Aortic smooth muscle cell (primary cell): ENCODE measurements around the gene ZBTB33.

- RRBS, result 1% methylated on average over 17 of the region's 47 CpGs
Observed at GRCh38 chrX:119758653-119759099, 288 bp downstream of the SOWAHD start.

DNA sequence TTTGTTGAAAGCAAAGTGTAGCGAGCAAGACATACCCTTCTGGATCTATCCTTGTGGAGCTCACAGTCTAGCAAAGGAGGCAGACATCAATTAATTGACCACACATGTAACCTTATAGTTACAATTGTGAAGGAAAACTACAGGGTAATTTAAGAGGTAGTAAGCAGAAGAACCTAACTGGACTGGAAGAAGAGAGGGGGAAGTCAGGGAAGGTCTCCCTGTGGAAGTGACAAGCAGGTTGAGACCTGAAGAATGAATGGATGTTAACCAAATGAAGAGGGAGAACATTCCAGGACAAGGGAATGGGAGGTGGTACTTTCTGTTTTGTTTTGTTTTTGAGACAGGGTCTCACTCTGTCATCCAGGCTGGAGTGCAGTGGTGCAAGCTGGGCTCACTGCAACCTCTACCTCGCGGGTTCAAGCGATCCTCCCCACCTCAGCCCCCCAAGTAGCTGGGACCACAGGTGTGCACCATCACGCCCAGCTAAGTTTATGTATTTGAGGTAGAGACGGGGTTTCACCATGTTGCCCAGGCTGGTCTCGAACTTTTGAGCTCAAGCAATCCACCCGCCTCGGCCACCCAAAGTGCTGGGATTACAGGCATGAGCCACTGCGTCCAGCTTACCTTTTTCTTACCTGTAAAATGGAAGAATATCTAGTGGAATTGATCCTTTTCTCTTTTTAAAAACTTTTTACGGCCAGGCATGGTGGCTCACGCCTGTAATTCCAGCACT, 10.3 kb downstream of the RPL39 start:
- RRBS, result no CpG with 5 or more reads among the region's 12 CpGs

DNA sequence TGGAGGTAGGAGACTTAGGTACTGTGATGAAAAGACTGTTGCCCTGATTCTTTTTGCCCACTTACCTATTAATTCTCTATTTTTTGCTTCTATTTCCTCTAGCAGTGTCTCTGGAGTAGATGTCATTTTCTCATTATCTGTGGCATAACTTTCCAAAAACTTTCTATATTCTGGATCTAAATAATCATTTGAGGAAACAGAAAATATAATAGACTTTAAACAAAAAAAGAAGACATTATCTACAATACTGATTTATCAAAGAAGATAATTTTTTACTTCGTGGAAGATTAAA, 9.7 kb downstream of the UPF3B start:
- RRBS, result no CpG with 5 or more reads among the region's 1 CpG

DNA sequence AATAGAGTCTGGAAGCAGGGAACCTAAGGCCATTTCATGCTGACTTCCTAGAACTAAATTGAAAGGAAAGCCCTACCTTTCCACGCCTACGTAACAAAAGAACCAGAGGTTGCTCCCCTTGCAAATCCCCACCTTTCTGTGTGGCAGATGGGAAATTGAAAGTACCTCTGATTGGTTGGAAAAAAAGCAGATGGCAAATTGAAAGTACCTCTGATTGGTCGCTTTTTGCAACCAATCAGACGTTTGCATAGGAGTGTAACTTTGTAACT, 10.0 kb upstream of the AKAP14 start:
- RRBS, result no CpG with 5 or more reads among the region's 4 CpGs

DNA sequence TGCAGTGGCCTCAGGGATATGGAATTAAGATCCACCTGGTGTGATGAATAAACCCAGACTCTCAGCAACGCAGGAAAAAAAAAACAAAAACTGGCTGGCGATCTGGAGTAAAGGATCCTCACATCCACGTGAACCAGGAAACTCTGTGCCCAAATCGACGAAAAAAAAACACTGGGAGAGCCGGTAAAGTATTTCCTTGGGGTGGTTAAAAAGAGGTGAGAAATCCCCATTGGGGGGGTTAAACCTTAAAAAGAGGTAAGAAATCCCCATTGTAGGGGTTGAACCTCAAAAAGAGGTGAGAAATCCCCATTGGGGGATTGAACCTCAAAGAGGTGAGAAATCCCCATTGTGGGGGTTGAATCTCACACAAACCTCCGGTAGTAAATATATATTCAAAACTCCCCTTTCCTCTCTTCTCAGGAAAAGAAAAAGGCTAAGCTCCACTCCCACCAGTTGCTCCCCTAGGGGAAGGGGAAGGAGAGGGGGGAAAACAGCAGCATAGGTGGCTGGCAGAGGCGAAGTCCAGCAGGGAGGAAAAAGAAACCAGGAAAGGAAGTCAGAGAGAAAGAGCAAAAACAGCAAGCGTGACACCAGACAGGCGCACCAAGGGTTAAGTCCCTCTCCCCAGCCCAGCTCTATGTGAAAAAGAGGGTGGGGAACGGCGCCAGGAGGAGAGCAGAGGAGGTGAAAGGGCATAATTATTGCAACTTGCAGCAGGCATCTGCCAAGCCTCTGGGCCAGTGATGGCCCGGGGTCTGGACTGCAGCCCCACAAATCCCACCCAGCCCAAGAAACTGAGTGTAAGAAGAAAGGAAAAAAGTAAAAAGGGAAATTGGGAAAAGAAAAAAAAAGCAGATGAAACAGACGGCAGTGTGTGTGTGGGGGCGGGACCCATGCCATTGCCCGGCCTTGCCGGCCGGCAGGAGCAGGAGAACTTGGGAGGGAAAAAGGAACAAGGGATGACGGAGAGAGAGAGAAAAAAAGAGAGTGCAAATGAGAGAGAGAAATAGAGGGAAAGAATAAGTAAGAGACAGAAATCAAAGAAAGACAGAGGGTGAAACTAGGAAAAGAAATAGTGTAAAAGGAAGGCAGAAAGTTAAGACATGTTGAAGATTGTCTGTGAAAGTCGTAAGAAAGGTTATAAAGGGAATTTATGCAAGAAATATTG, 14.3 kb upstream of the RHOXF2 start:
- RRBS, result no CpG with 5 or more reads among the region's 20 CpGs

GRCh38 chrX:120250254-120251254, at the start of gene ZBTB33:
TSS of gene ZBTB33 (plus strand) at chrX:120250812.
- RRBS, result 2% methylated on average over 20 of the region's 75 CpGs

- RRBS, result 0% methylated on average over 8 of the region's 40 CpGs
Observed at GRCh38 chrX:120485545-120486750, 16.9 kb upstream of the LAMP2 start.

GRCh38 chrX:120549755-120550328, 10.9 kb downstream of the CUL4B start:
- RRBS, result no CpG with 5 or more reads among the region's 6 CpGs

DNA sequence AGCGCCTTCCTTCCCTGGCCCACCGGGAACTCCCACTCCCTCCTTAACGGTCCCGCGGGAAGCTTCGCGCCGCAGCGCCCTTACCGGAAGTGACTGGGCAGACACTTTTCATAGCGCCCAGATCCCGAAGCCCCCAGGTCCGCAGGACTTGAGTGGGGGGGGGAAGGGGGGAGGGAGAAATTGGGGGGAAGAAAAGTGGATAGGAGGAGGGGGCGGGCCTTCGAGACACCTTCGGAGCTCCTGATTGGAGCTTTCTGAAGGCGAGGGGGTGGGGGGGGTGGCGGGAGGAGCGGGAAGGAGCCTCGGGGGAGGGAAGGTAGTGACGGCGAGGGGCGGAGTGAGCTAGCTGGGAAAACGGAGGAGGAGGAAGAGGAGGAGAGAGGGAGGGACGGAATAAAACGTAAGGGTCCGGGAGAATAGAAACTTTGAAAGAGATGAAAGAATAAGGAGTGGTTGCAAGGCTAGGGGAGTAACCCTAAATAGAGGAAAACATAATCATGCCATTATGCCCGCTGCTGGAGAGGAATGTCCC, 592 bp upstream of the CUL4B start:
- RRBS, result 2% methylated on average over 9 of the region's 28 CpGs

DNA sequence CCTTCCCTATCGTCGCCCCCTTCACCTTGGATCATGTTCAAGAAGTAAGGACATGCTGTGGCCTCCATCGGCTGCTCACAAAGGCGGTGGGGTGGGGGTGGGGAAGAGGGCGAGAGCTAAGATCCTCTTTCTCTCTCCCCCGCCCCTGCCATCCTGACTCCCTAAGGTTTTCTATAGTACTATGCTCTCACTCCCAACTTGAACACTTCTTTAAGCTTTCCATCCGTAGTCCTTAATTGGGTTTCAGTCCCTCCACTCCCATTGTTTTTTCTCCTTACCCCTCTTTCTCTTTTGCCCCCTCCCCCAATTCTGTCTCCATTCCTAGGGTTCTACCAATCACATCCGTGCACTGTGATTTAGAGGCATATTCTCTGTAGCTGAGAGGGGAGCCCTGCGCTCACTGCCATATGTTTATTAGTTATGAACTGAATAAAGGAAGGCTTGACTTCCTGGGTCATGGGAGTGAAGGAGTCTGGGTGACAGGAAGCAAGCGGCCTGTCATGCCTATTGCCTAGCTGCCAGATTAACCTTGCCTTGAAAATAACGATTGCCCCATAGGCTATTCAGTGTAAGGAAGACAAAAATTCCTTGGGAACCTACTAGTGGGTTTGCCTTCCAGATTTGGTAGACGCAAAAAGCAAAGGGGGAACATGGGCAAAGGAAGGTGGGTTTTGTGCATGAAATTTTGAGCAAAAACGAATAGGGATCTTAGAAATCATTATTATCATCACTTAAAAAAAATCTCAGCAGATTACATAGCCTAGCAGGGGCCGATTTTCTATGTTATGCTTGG, 499 bp downstream of the MCTS1 start:
- RRBS, result no CpG with 5 or more reads among the region's 14 CpGs

GRCh38 chrX:120617925-120618824, 11.7 kb downstream of the C1GALT1C1 start:
- RRBS, result no CpG with 5 or more reads among the region's 6 CpGs

- RRBS, result no CpG with 5 or more reads among the region's 3 CpGs
Observed at GRCh38 chrX:122727435-122727765, 456.7 kb upstream of the GRIA3 start.

DNA sequence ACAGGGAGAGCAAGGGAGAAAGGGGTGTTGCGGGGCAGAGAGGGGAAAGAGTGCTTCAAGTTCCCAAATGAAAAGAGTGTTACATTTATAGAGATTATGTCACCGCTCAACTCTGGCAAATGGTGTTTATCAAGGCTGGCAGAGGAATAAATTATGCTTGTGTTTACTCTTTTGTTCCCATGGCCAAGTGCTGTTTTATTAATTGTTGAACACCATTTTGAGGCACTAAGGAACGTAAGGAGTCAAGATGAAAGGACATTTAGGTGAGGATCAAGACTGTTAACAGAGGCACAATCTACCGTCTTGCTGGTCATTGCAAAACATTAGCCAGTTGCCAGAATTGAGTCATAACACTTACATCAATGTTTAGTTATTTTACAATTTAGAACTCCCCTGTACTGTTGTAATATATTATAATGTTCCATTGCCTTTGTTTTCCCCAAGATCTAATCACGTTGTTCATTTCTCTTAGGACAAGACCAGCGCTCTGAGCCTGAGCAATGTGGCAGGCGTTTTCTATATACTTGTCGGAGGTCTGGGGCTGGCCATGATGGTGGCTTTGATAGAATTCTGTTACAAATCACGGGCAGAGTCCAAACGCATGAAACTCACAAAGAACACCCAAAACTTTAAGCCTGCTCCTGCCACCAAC, 250.4 kb downstream of the THOC2 start:
- RRBS, result no CpG with 5 or more reads among the region's 10 CpGs

- RRBS, result 0% methylated on average over 1 of the region's 3 CpGs
Observed at GRCh38 chrX:123860547-123860825, 633 bp downstream of the XIAP start.

DNA sequence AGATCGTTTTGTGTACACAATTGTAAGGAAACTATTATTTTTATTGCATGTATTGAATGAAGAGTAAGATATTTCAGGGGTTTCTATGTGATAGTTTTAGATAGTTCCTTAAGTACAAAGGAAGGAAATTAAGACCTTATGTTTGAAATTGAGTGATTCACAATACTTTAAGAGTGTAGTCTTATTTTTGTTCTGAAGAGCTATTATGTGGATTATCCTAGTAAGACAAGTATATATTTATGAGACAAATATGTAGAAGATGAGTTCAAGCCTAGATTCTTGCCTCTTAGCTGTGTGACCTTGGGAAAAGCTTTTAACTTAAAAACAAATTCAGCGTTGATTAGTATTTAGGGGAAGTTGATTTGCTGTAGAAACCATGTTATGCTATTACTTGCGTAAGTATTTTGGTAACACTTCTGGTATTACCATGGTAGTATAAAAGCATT, 33.0 kb downstream of the STAG2 start:
- RRBS, result no CpG with 5 or more reads among the region's 3 CpGs

- RRBS, result no CpG with 5 or more reads among the region's 12 CpGs
Observed at GRCh38 chrX:124194725-124195371, 137.6 kb upstream of the TEX13D start.

- RRBS, result no CpG with 5 or more reads among the region's 5 CpGs
Observed at GRCh38 chrX:124347249-124347680, 902 bp downstream of the SH2D1A start.

- RRBS, result no CpG with 5 or more reads among the region's 16 CpGs
Observed at GRCh38 chrX:125202510-125202926, 117.2 kb upstream of the TEX13C start.

GRCh38 chrX:125898661-125898955, 267.5 kb downstream of the DCAF12L2 start:
- RRBS, result no CpG with 5 or more reads among the region's 1 CpG

GRCh38 chrX:129653622-129654271, 1.0 kb downstream of the APLN start:
- RRBS, result no CpG with 5 or more reads among the region's 27 CpGs